Measurements from ENCODE around the genes GRIP2 and COLQ.

DNA sequence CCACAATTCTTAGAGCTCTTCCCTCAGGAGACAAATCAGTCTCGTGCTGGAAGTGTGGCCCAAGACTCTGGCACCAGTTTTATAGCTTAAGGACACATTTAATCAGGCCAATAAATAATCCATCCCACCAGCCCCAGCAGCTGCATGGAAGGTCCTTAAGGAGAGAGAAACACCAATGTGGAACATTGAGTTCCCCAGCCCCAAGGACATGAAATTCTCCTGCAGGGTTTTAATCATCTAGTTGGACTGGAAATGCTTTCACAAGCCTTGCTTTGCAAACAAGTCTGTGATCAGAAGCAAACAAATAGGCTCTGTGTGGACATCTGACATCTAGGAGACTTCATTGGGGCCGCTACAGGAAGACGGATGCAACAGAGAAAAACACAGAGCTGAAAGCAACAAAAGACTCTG is 70.4 kb downstream of the LSM3 start:
- PRO-cap = no peak

- PRO-cap = no peak
Observed at GRCh38 chr3:14297682-14298460, 104.5 kb upstream of the SLC6A6 start.

DNA sequence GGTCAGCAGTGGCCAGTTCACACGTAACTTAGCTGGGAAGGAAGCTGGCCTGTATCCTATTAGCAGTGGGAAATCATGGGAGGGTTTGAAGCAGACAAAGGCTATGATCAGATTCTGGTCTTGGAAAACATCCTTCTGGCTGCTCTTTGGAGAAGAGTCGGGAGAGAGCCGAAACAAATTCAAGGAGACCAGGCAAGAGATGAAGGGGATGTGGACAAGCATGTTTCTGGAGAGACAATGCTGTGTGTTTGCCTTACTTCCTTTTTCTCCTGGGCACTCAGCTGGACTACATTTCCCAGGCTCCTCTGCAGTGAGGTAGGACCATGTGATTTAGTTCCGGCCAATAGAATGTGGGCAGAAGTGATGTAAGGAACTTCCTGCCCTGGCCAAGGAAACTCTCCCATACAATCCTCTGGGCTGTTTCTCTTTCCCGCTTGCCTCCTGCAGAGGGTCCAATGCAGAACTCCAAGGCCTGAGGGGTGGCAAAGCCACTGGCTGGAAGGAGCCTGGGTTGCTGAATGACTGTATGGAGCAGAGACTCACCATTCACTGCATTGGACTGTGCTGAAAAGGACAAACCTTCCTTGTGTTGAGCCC is 82.8 kb upstream of the SLC6A6 start:
- PRO-cap = no peak

- PRO-cap = no peak
Observed at GRCh38 chr3:14323230-14323615, 79.2 kb upstream of the SLC6A6 start.

GRCh38 chr3:14403573-14403939 is 1.1 kb downstream of the SLC6A6 start:
- PRO-cap = no peak

GRCh38 chr3:14424232-14424599 is 21.8 kb downstream of the SLC6A6 start:
- PRO-cap = no peak

DNA sequence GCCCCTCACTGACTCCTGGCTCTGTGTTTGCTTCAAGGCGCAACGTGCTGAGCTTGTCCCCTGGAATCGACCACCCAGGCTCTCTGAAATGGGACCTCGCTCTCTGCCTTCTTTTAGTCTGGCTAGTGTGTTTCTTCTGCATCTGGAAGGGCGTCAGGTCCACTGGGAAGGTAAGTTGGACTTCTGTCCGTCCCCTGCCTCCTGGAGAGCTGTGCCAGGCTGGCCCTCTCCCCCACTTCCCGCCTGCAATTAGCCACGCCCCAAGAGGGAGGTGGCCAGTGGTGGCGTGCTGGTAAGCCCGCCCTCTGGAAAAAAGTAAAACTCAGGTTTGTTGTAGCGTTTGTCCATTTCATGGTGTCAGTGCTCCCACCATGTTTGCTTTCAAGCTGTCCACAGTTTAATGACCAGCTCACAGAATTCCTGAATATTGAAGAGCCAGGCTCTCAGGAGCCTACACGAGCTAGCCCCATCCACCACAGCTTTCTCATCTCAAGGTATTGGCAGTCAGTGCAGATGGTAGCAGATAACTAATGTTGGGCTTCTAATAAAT is 55.6 kb downstream of the SLC6A6 start:
- PRO-cap = no peak

DNA sequence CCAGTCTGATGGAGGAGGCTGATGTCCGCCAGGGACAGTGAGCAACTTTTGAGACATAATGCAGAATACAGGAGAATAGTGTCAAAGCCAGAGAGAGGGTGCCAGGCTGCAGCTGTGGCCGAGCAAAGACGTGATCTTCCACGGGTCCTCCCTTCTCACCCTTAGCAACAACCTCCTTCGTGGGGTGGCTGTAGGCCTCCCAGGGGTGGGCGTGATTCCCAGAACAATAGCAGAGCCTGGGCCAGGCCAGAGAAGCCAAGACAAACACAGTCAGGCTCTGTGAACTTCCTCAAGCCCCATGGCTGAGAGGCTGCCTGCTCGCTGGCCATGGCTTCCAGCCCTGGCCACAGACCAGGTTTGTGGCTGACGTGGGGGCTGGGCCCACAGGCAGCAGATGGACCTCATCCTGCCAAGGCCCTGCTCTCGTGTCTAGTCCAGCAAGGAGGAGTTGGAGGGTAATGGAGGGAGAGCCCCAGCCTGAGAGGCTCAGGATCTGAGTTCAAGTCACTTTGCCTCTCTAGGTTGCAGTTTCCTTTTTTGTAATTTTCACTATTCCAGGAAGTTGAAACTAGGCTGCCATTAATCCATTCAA is 58.2 kb downstream of the SLC6A6 start:
- PRO-cap = no peak

DNA sequence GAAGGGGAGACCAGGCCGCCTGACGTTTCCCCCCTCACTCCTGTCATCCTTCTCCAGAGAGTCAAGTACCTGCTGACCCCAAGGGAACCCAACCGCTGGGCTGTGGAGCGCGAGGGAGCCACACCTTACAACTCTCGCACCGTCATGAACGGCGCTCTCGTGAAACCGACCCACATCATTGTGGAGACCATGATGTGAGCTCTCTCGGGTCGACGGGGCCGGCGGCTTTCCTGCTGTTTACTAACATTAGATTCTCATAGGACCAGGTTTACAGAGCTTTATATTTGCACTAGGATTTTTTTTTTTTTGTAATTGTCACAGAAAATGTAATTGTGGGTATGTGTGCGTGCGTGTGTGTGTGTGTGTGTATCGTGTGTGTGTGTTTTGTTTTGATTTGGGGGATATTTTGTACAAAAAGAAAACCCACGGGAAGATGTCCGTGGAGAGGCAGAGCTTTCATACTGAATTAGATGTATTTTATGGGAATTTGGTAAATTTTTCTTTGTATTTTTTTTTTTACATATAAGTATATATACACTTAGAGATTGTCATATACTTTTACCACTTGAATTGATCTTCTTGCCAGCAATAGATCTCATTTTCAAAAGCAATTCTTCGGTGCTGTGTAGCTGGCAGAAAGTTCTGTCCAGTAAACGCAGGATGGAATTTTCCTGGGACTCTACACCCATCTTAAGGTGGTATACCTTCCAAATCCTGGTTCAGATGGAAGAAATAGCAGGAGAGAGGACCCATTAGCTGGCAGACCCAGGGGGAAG is 55.1 kb downstream of the GRIP2 start:
- PRO-cap = no peak

GRCh38 chr3:14539869-14540543 is at the start of gene GRIP2:
Gene GRIP2 (minus strand): TSS chr3:14540342.
- PRO-cap = no peak

DNA sequence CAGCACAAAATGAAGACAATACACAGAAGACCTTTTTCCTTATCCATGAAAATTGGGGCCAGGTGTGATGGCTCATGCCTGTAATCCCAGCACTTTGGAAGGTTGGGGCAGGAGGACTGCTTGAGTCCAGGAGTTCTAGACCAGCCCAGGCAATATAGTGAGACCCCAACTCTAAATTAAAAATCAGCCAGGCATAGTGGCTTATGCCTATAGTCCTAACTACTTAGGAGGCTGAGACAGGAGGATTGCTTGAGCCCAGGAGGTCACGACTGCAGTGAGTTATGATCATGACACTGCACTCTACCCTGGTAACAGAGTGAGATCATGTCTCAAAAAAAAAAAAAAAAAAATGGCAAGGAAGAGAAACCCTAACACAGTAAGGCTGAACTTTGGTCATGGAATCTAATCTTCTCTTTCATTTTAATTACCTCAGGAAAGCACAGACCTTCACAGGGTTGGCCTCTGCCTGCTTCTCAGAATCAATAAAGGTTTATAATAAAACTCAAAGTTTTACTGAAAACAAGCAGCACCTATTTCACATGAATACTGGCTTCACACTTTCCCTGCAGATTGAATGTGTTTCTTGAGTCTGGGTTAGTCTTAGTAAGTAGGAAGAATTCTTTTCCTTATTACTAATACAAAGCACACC is 11.8 kb upstream of the NR2C2 start:
- PRO-cap = no peak

GRCh38 chr3:14949991-14950721 is 2.8 kb downstream of the NR2C2 start:
- PRO-cap = no peak

- PRO-cap = no peak
Observed at GRCh38 chr3:14988985-14989527, 41.7 kb downstream of the NR2C2 start.

GRCh38 chr3:14989918-14990809 is 42.8 kb downstream of the NR2C2 start:
- PRO-cap = no peak

- PRO-cap = no peak
Observed at GRCh38 chr3:15063763-15064014, 1.4 kb downstream of the MRPS25 start.

DNA sequence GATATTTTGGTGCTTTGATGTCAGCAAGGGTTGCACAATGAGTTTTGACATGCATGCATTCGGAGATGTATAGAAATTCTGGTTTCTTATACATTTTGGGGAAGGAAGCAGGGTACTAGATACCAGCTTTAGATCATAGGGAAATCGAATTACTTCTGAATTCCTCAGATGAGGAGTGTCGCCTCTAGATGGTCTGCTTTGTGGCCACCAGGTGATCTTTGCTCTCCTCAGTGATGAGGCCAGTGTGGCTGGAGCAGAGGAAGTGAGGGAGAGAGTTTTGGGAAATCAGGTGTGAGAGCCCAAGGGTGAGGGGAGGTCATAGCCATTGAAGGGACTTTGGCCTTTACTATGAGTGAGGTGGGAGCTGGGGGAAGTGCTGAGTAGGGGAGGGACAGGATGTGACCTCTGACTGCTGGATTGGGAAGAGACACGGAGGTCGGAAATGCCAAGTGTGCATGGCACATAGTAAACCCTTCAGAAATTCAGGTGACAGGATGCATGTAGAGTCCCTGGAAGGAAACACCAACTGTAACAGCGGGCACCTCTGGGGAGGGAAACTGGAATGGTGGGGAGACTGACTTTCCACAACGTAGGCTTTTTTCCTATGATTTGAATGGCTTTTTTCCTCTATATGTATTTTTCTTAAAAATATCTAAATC is 8.5 kb upstream of the RBSN start:
- PRO-cap = no peak

GRCh38 chr3:15186547-15186945 is 19.5 kb upstream of the CAPN7 start:
- PRO-cap = no peak

- PRO-cap = no peak
Observed at GRCh38 chr3:15295369-15296158, 36.8 kb downstream of the SH3BP5 start.

DNA sequence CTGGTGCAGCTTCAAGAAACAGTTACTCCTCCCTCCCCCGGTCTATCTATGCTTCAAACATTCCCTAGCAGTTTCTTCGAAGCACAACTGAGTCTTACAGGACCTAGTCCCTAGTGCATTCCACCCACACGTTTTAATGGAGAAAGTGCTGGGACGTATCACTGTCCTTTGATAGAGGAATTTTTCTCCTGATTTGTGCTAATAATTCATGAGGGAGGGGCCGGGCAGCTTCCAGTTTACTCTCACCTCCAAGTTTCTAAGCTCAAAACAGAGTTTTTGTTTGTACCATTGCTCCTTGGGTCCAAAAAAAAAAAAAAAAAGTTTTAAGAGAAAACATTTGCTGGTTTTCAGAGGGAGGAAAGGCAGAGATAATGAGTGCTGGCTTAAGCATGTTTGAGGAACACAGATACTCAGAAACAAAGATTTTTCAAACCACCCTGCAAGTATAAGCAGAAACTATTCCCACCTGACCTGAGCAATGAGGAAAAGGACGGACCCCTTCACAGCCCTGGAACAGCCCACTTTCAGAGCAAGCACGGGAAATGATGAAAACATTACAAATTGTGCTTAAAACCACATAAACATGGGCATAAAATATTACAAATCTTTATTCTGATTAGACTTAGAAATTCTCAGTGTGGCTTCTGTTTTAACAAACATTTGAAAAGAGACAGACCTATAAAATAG is 7.7 kb downstream of the SH3BP5 start:
- PRO-cap = no peak

DNA sequence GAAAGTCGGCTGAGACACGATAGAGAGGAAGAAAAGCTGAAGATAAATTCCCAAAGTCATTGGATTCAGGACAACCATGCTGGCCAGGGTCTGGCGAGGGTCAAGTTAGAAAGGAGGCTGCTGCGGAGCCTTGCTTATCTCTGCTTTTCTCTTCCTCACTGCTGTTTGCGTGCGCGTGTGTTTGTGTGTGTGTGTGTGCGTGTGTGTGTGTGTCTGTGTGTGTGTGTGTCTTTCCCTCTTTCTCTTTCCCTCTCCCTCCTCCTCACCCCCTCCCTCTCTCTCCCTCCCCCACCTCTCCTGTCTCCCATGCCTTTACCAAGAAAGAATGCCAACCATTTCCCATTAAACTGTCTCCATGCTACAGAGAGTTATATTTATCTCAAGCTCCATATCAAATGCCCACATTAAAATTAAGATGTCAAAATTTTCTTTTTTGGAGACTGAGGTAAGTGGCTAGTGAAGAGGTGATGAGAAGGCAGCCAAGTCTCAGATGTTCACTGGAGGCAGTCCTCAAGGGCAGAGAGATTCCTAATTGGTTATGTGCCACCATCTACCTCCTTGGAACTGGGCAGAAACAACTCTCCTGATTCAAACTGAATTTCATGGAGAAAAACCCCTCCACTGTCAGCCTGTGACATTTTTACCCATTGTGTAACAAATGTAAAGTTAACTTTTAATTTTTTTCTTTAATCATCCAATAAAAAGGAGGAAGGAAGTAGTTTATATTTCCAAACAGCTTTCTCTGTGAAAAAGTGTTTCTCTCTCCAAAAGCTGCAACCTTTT is at the start of gene COLQ:
TSS of gene COLQ (minus strand) at position 159 of the 783 bp plus-strand sequence.
- PRO-cap = no peak

Measured in parotid gland (tissue), 1 donor.